Peripheral blood mononuclear cell (primary cell): Measurements from ENCODE around the gene MSANTD1.

DNA sequence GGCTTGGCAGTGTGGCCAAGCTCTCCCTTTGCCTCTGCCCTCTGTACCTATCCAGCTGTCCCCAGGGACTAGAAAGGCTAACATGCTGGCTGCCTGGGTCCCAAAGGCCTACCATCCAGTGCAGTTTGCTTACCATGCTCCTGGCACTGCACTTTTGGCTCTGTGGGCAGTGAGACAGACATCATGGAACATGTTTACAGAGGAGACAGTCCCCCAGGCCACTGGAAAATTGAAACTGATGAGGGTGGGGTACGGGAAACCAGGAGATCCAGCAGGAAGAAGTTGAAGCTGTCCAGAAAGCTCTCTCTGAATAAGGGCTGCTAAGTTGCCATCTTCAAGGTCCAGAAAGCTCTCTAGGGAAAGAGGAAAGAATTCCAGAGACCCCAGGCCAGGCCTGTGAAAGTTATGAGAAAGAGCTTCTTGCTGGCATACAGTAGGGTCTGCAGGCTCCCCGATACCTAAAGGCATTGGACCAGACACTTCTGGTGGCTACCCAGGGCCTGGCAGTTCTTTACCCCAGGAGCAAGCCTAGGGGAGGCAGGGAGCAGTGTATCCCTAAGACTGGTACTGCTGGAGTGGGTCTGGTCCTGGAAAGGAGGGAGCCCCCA, 20.0 kb upstream of the FAM193A start:
- PRO-cap, 8 experiments = peak in 3 of 8 experiments; most common plus-strand start position 236 of the sequence (in 3)

- PRO-cap, 8 experiments = no peak in any of the 8 experiments
Measured at GRCh38 chr4:2694716-2695179, 61.4 kb downstream of the TNIP2 start.

GRCh38 chr4:2741440-2741921, 14.7 kb downstream of the TNIP2 start:
- PRO-cap, 8 experiments = no peak in any of the 8 experiments

- PRO-cap, 8 experiments = peak in 7 of 8 experiments; most common plus-strand start chr4:2746498 (in 7); most common minus-strand start chr4:2746220 (in 2)
Measured at GRCh38 chr4:2746086-2746729, 9.9 kb downstream of the TNIP2 start.

DNA sequence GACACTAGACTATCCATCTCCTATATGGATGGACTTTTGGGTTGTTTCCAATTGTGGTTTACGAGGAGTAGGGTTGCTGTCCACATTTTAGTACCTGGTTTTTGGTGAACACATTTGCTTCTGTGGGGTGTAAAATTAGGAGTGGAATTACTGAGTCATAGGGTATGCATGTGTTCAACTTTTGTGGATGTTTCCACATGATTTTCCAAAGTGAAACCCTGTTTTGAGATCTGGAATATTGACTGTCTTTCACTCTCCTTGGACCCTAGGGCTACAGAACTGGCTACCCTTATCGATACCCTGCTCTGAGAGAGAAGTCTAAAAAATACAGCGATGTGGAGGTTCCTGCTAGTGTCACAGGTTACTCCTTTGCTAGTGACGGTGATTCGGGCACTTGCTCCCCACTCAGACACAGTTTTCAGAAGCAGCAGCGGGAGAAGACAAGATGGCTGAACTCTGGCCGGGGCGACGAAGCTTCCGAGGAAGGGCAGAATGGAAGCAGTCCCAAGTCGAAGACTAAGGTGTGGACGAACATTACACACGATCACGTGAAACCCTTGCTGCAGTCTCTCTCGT, 30.0 kb downstream of the MFSD10 start:
- PRO-cap, 8 experiments = no peak in any of the 8 experiments

- PRO-cap, 8 experiments = peak in 3 of 8 experiments; most common plus-strand start chr4:2940105 (in 3)
Measured at GRCh38 chr4:2939321-2940249, 5.0 kb upstream of the MFSD10 start.

GRCh38 chr4:2945801-2946081, 11.1 kb upstream of the MFSD10 start:
- PRO-cap, 8 experiments = peak in 1 of 8 experiments; most common plus-strand start chr4:2945865 (in 1)

- PRO-cap, 8 experiments = peak in 4 of 8 experiments; most common plus-strand start chr4:3048087 (in 3); most common minus-strand start chr4:3047838 (in 2)
Measured at GRCh38 chr4:3047543-3048323, 26.7 kb upstream of the HTT start.

DNA sequence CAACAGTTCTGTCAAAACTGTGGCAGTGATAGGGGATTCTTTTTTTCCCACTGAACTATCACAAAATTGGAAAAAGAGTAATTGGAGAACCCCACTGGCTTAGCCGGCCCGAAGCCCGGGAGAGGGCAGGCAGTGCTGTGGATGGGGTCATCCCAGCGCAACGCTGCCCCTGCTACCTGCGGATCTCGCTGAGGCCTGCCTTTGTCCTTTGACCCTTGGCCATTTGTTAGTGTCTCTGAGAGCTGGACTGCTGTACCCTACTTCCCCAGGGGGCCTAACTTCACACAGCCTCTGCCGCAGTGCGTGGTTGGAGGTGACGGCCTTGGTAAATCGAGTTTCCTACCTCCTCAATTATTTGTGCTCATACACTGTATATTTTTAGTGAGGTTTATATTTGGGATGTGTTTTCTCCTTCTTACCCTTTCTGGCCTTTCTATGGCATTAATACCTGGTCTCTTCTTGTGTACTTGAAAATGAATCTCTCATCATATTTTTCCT, 42.9 kb upstream of the MSANTD1 start:
- PRO-cap, 8 experiments = no peak in any of the 8 experiments

DNA sequence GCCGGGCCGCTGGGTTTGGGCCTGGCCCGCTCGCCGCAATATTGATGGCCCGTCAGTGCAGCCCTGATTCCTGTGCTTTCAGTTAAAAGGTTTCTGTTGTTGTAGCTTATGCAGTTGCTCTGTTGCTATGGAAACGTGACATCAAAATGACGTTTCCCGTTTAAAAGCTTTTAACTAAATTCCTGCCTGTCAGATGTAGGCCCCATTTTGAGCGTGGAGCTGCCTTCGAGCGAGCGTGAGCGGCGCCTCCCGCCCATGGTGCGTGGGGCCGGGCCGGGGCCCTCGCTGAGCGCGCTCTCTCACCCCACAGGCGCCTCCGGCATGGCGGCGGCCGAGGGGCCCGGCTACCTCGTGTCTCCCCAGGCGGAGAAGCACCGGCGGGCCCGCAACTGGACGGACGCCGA, at the start of gene MSANTD1:
TSS of gene MSANTD1 (plus strand) at position 192 of the 404 bp plus-strand sequence.
- PRO-cap, 8 experiments = no peak in any of the 8 experiments

- PRO-cap, 8 experiments = no peak in any of the 8 experiments
Measured at GRCh38 chr4:3250547-3250937, 1.6 kb downstream of the MSANTD1 start.

- PRO-cap, 8 experiments = no peak in any of the 8 experiments
Measured at GRCh38 chr4:3276839-3277322, 15.9 kb upstream of the RGS12 start.

DNA sequence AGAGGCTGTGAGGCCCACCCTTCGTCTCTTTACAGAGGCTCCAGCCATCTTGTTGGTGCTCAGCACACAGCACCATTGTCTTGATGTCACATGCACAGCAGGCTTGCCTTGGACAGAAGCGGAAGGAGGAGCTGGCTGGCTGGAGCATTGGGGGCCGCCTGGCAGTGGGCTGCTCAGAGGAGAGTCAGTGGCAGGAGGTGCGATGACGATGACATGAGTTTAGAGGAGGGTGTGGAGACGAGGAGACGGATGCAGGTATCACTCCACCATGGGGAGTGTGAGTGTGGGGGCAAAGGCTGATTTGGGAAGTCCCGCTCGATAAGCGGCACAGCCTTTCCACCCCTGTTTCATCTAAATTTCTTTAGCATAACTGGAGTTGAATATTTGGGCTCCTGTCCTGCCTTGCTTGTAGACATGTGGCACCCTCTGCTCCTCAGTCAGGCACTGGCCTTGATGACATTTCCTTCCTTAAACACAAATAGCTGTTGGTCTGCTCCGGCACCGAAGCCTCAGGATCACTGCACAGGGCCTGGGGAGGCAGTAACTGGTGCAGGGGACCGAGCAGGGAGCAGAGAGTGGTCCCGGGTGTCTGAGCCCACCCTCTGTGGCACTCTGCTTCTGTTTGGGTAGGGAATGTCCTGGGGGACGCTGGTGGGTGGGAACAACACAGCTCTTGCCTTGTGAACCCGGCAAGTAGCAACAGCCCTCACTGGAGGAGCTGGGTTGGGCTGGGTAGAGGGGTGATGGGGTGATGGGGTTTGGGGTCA, 13.5 kb downstream of the RGS12 start:
- PRO-cap, 8 experiments = no peak in any of the 8 experiments

DNA sequence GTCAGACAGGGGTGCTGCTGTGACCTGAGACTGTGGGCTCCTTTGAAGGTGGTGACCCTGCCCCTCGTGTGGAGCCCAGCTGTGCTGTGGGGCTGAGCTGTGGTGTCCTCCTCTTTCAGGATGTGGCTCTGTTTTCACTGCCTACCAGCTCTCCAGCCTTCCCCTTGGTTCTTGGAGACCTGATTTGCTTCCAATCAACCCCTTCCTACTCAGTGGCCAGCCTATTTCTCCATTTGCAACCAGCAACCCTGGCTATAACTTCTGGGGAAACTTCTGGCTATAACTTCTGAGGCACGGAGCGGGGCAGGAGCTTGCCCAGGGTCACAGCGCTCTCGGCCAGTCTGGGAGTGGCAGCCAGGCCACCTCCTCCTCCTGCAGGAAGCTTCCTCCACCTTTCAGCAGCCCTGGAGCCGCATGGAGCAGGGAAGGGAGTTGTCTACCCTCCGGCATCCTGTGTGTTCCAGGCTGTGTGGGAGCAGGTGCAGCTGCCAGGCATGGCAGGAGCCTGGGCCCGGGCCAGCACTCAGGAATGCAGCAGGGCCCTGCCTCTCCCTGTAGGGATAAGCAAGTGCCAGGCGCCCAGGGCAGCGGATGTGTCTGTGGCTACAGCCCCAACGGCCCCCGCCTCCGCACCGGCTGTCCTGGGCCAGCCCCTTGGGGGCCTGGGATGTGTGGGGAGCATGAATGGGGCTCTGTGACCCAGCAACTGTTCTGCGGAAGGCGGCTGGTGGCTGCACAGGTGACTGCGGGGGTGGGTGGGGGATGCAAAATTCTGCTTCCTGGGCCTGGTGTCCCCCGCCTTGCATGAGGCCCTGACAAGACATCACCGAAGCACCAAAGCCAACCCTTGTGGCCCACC, 1.7 kb upstream of the DOK7 start:
- PRO-cap, 8 experiments = no peak in any of the 8 experiments

GRCh38 chr4:3466310-3466924, 3.3 kb downstream of the DOK7 start:
- PRO-cap, 8 experiments = no peak in any of the 8 experiments

GRCh38 chr4:3484227-3485016, 21.3 kb downstream of the DOK7 start:
- PRO-cap, 8 experiments = peak in 4 of 8 experiments; most common plus-strand start chr4:3484785 (in 4); most common minus-strand start chr4:3484644 (in 1)

GRCh38 chr4:3501205-3501737, 31.0 kb downstream of the LRPAP1 start:
- PRO-cap, 8 experiments = no peak in any of the 8 experiments

- PRO-cap, 8 experiments = no peak in any of the 8 experiments
Measured at GRCh38 chr4:3640353-3641146, 108.3 kb upstream of the LRPAP1 start.

DNA sequence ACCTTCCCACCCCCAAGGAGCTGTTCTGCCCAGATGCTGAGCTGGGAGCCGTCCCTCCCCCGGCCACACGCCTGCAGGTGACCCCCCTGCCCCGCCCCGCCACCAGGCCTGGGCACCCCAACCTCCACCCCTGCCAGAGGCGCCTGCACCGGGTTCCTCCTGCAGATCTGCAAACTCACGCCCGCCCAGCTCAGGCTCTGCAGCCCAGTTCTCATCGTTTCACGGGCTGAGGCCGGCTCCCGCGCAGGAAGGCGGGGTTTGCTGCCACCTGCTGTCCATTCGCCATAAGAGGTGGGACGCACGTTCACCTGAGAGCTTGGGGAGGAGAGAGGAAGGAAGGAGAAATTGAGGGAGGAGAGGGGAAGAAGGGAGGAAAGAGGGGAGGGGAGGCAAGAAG, 114.3 kb downstream of the ADRA2C start:
- PRO-cap, 8 experiments = no peak in any of the 8 experiments

GRCh38 chr4:4032732-4033579, 193.8 kb downstream of the OTOP1 start:
- PRO-cap, 8 experiments = peak in 5 of 8 experiments; most common plus-strand start chr4:4033450 (in 1); most common minus-strand start chr4:4033029 (in 4)